Left ventricle myocardium (tissue), 1 donor: ENCODE data around the gene NPHP4.

- PRO-cap = no peak
Observed at GRCh38 chr1:3561904-3562241, 49.4 kb downstream of the MEGF6 start.

DNA sequence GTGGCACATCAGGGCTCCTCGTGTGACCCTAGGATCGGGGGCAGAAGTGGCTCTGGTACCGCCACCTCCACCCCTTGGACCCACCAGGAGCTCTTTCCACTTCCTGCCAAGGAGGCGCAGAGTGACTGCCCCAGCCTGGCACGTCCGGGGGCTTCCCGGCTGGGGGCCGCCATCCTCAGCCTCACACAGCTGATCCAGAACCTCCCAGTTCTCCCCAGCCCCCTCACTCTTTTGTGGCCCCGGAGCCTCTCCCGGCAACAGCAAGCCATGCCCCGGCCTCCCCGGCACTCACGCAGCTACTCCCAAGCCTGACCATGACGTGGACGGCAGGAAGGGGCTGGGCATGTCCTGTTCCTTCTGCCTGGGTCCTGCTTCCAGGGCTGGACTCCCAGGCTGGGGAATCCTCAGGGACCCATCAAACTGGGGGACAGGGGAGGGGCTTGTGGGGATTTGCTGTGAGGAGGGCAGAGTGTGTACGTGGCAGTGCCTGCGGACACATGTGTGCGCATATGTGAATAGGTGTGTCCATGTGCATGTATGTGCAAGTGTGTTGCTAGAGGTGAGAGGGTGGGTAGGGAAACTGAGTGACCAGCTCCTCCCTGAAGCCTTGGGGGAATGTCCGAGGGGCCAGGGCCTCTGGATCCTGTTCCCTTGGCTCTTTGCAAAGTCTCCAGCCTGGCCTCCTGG, 17.2 kb downstream of the TP73 start:
- PRO-cap = unidirectional peak, minus-strand start at position 289 of the sequence

DNA sequence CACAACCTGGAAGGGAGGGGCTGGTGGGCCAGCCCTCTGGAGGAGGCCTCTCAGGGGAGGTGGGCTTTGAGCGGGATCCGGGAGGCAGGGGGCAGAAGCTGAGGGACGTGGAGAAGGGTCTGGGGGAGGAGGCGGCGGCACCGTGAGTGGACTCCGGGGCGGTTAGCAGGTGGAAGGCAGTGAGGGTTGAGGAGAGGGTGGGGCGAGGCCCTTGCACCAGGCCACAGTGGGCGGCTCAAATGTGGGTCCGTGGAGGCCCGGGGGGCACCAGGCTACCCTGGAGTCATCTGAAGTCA, 46.1 kb downstream of the TP73 start:
- PRO-cap = no peak

DNA sequence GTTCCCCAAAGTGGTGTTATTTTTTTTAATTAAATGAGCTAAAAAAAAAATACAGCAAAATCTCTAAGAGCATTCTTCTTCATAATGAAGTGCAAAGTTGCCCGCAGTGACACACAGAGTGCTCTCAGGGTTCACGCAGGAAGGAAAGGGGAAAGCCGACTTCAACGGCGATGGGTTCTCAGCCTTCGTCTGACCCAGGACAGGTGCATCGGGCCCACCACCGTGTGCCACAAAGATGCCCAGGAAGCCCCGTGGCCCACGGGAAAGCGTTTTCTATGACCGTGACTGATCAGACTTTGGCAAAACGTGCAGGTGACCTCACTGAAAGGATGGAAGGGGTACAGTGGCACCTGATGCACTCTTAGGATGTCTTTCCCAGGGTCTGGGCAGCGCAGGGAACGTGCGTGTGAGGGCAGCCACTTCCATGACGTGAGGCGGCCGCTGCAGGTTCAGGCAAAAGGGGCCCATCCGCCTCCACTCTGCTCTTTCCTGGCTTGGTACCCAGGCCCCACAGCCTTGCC, 8.5 kb downstream of the LRRC47 start:
- PRO-cap = no peak

DNA sequence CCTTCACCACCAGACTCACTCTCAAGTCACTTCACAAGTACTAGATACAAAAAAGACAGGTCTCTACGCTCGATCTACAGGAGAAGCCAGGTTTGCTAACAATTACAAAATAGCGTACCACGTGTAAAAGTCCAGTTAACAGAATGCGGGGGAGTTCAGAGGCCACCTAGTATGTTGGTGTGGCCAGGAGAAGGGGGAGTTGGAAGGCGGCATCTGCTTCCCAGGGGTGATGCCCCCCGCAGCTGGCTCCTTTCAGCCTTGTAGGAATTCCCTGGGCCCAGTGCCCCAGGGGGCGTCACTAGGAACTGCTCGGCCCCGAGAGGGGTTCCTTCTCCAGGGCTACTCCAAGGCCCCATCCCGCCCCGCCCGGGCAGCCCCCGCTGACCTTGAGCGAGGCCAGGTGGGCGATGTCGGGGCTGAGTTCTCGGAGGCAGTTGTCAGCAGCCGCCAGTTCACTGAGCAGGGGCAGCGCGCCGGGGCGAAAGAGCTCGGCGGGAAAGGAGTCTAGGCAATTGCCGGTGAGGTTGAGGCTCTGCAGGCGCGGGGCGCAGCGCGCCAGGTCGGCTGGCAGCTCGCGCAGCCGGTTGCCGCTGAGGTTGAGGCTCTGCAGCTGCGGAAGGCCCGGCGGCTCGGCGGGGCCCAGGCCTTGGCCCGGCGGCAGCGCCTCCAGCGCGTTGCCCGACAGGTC, 677 bp downstream of the LRRC47 start:
- PRO-cap = no peak

DNA sequence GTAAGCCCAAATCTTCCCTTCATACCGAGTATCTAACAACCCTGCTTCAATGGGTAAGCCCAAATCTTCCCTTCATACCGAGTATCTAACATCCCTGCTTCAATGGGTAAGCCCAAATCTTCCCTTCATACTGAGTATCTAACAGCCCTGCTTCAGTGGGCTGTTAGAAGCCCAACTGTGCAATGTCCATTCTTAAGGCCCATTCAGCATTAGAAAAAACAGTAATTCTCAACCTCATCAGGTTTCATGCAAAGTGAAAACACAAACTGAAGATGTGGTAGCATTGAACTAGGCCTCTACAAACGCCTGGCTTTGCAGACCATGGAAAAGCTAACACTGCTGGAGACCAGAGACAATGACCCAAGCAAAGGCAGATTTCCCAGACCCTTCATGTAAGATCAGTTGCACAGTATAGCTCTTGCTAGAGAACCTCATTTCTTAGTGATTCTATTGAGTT, 22.6 kb downstream of the CEP104 start:
- PRO-cap = no peak

DNA sequence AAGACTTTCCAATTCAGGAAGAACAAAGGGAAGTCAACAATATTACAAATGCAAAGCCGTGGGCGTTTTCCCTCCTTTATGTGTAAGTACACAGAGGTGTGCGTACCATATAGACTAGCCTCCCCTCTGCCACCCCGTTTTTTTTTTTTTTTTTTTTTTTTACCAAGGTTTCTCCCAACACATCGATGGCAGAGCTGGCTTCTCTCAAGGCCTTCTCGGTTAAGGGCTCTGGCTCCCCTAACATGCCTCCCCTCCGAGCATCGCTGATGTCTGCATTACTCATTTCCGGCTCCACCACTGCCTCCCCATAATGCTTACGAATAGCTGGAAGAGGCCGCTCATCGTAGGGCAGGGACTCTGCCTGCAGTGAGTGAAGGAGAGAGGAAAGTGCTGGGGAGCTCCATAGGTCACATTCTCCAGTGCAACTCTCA, 20.7 kb downstream of the CEP104 start:
- PRO-cap = no peak

DNA sequence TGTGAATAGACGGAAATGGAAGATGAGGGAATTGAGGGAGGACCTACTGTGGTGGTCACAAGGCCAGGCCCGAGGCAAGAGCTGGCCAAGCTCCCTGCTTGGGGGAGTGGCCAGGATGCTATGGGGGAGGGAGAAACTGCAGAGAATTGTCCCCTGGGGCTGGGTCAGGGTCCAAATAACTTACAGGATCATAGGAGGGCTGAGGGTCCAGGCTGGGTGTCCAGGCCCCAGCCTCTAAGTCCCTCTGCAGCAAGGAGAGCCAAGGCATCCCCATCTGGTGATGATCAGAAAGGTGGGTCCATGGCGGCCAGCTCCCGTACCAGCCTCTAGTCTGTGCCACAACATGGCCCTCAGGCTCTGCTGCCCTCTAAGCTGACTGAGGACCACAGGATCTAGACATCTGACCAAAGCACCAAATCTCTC, 349.3 kb upstream of the AJAP1 start:
- PRO-cap = unidirectional peak, minus-strand start at position 272 of the sequence

- PRO-cap = no peak
Observed at GRCh38 chr1:4512375-4513177, 141.8 kb upstream of the AJAP1 start.

GRCh38 chr1:4730009-4730665, 75.7 kb downstream of the AJAP1 start:
- PRO-cap = no peak

DNA sequence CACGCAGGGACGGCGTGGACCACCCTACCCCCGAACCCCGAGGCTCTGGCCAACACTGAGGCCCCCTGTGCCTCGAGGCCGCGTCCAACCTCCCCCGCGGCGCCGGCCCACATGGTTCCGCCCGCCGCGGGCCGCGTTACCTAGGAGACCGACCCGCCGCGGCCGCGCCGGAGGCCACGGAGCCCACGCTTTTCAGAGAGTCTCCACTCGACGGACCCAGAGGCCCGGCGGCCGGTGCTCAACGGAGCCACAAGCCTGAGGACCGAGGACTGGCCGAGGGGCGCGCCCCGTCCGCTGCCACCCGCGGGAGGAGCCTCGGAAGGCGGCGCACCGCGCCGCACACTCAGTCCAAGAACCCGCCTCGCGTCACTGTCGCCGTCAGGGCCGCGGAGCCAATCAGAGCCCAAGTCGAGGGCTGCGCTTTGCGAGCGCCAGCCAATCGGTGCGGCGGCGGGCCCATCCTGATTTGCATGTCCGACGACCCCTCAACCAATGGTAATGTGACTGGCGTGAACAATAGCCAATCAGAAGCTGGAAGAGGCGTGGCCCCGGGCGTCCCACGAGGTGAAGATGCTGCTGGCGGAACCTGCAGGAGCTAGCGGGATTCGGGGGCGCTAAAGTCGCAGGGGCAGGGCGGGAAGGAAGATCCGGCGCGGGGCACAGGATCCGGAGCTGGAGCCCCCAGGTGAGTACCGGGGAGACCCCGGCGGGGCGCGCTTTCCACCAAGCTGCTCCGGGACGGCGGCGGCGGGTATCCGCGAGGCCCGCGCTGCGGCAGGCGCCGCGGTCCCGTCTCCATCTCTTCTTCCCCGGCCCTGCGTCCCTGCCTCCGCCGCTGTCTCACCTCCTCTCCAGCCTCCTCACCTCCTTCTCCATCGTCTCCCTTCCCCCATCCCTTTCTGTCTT, at the start of gene NPHP4:
Gene NPHP4 (minus strand): TSS at position 322 of the 906 bp plus-strand sequence.
- PRO-cap = bidirectional peak, plus-strand start at position 591 of the sequence, minus-strand start at position 371 of the sequence

DNA sequence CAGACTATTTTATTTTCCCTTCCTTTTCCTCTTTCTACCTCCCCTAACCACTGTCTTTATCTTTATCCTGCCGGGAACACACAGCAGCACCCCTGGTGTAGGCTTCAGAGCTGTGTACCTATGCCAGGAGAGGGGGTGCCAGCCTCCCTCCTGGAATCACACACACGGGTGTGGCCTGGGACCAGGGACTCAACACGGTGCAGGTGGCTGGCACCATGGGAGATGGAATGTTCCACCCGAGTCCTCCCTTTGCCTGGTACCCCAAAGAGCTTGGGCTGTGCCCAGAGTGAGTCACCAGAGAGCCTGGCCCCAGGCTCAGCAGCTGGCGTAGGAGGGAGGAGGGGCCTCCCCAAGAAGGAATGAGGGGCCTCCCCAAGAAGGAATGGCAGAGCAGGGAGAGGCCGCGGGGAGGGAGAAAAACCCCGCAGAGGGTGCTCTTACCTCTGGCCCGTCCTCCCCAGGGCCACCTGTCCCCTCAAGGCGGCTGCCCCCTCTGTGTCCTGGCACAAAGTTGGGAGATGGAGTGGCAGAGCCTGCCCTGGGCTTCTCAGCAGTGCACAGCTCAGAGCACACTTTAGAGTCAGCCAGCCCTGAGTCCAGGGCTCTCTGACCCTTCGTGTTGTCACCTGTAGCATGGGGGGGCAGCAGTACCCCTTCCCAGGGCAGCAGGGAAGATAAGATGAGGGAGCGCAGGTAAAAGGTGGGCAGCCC, 20.4 kb upstream of the KCNAB2 start:
- PRO-cap = no peak

GRCh38 chr1:6148554-6149119, 31.5 kb downstream of the CHD5 start:
- PRO-cap = no peak

- PRO-cap = no peak
Observed at GRCh38 chr1:6277692-6278242, 16.9 kb upstream of the GPR153 start.

GRCh38 chr1:6281619-6282167, 20.8 kb upstream of the GPR153 start:
- PRO-cap = no peak

DNA sequence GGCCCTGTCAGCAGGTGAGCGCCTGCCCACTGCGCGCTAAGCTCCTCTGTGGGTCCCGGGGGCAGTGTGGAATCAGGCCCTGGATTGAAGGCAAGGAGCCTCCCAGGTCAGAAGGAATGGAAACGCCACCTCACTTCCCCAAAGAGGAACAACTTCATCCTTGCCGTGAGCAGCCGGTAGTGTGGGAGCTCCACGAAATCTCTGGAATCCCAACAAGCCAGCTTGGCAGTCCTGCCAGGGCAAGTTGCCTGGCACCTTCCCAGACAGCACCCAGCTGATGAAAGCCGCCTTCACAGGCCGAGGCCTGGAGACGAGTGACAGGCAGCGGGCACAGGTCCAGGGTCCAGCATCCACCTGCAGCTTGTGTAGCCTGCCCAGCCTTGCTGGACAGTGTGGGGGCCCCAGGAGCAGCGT, 43.2 kb downstream of the ACOT7 start:
- PRO-cap = no peak

DNA sequence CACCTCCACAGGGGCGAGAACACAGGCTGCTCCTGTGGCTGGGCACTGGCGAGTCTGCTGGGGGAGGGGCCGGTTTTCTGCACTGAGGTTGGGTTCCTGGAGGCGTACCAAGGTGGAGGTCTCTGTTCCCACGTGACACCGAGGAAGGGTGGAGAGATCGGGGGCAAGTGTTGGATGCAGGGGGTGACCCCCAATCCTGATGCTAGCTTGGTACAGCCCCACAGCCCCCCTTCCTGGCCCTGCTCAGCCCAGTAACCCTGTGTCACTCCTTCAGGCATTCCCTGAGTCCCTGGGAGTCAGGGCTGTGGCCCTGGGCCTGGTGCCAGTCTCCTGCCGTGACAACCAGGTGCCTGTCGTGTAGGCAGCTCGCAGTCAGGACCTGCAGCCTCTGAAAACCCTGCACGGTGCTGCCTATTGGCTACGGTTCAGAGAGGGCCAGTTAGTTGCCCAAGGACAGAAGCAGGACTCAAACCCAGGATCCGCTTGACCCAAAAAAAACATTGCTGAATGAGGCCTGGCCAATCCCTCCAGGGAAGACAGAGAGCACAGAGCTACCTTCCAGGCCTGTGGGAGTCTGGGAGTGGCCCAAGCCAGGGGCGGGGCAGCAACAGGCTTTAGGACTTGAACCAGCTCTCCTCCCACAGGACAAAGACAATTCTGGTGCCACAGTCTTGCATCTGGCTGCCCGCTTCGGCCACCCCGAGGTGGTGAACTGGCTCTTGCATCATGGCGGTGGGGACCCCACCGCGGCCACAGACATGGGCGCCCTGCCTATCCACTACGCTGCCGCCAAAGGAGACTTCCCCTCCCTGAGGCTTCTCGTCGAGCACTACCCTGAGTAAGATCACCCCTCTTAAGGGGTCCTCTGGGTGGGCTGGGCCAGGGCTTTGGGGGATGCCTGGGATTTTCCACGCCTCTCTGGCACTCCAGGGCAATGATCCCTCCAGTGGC, 3.3 kb downstream of the ESPN start:
- PRO-cap = no peak

DNA sequence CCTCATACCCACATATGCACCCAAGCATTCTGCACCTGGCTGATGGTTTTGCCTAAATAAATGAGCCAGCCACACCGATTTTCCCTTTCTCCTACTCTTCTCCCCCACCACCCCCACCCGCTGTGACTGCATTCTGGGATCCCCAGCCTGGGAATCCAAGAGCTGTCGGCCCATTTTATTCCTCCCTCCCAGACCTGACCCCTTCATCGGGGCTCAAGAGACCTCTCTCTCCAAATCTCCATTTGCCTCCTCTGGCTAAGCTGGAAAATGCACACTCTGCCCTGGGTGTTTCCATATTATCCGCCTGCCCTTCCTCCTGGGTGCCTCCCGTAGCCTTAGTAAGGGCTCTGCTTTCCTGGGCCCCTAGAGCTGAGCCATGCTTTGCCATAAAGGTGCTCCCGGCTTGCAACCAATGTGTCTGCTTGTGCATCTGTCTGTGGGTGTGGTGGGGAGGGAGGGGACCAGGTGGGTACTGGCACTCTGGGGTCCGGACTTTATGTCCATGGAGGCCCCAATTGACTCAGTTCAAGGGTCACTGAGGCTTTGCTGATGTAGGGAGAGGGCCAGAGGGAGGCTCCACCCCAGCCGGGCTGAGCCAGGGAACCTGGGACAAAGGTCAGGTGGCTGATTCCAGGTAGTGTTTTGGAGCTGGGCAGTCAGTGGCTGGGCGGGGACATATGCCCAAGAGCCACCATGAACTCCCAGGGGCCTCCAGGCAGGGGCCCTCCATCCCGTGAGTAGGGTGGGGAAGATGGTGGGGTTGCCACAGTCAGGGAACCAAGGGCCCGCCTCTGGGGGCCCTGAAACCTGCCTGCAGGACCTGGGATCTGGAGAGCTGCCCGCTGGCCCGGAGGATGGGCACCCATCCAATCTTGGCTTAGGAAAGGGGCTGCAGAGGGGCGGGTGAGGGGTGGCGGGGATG, 15.1 kb downstream of the TNFRSF25 start:
- PRO-cap = no peak

DNA sequence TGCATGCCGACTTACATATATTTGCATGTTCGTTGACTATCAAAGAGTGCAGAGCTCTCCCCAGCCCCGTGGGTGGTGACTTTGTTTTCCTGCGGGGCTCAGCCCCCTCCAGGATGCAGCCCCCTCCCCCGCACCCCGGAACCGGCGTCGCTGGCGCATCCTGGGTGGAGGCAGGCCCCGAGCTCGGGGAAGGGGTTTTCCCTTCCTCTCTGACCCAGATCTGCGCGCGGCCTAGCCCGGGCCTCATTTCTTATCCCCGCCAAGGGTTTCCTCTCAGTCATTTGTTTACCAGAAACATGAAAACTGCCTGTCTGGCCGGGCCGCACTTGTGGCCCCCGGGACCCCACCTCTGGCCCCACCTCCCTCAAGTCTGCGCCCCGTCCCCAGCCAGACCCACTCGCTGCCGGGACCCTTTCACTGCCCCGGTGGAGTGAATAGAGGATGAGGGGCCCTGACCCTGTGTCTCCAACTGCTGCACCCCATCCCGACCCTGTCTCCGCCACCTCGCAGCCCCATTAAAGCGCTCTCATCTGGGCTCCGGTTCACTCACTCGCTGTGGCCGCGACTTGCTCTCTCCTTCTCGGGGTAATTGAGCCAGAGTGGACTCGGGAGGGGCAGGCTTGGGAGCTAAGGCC, 5.5 kb downstream of the TNFRSF25 start:
- PRO-cap = no peak

DNA sequence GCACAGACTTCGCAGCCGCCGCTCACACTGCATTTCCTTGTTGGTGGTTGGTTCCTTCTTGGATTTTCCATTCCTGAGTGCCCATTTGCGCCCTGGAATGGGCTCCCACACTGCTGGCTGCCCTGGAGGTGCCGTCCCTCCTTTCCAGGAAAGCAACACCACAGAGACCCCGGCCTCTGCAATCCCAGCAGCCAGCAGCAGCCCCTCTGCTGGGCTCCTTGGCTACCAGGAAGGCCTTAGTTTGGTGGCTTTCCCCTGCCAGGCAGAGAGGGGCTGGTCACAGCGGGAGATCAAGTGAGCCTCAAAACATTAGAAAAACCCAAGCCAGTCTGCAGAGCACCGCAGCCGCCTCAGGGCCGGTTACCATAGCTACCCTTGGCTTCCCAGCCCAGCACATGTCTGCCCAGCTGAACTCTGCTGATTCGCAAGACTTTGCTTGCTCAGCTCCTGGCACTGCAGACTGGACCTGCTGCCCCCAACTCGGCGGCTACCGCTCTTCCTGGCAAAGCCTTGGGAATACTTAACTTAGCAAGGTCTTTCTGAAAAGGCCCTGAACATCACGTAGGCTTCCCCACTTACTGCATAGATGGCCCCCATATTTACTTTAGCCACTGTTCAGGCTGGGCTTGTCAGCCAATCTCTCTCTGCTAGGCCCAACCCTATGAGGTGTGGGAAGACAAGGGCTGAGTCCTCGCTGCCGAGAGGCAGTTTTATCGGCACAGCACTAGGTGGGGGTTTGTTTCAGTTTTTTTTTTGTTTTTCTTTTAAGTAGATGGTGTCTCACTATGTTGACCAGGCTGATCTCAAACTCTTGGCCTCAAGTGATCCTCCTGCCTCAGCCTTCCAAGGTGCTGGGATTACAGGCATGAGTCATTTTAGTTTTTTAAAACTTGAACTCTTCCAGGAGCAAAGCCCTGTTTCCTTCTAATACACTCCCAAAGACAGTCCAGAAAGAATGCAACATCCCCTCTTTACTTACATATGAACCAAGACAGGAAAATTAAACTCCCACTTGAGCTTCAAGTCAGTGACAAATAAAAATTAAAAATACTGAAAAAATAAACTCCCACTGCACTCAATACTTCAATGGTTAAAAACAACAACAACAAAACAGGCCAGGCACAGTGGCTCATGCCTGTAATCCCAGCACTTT, 28.7 kb upstream of the PLEKHG5 start:
- PRO-cap = no peak